Adrenal gland (tissue), 7 donors: ENCODE measurements around a stretch of chr9.

GRCh38 chr9:95127004-95127272, 190.6 kb downstream of the FANCC start:
- PRO-cap, 3 experiments = no peak in any of the 3 experiments
- RAMPAGE, long total RNA, 4 experiments = no peak in any of the 4 experiments
- RRBS = no CpG with 5 or more reads among the region's 5 CpGs

- PRO-cap, 3 experiments = peak in 2 of 3 experiments; most common plus-strand start chr9:95127727 (in 1); most common minus-strand start chr9:95127762 (in 2)
- RAMPAGE, long total RNA, 4 experiments = no peak in any of the 4 experiments
- RRBS = 0% methylated on average over 7 of the region's 31 CpGs
These were observed 190.0 kb downstream of the FANCC start for GRCh38 chr9:95127393-95128101.

DNA sequence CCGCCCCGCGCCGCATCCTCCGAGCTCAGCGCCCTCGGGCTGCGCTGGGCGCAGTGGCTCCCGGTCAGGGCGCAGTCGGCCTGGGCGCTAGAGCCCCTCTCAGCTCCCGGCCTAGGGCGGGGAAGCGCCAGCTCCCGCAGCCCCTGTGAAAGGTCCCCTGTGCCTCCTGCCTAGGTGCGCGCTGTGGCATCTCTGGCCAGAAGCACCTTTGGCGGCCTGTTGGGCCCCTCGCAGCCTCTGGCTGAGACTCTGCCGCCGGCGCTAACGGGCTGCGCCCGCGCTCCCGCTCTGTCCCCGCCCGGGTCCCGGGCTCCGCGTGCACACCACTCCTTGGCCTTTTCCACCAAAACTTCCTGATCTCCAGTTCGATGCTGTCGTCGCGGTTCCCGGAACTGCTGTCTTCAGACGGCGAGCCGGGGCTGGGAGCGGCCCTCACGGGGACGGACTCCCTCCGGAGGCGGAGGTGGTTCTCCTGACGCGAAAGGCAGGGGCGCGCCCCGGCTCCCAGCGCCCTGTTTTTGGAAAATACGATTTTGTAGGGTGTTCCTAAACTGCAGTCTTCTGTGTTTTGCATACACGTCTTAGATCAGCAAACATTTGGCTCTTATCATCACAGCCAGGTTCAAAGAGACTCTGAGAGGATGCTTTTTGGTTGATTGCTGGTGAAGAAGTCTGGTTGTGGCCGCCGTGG, 32.2 kb upstream of the FANCC start:
- PRO-cap, 3 experiments = no peak in any of the 3 experiments
- RAMPAGE, long total RNA, 4 experiments = no peak in any of the 4 experiments
- RRBS = 9% methylated on average over 37 of the region's 57 CpGs

DNA sequence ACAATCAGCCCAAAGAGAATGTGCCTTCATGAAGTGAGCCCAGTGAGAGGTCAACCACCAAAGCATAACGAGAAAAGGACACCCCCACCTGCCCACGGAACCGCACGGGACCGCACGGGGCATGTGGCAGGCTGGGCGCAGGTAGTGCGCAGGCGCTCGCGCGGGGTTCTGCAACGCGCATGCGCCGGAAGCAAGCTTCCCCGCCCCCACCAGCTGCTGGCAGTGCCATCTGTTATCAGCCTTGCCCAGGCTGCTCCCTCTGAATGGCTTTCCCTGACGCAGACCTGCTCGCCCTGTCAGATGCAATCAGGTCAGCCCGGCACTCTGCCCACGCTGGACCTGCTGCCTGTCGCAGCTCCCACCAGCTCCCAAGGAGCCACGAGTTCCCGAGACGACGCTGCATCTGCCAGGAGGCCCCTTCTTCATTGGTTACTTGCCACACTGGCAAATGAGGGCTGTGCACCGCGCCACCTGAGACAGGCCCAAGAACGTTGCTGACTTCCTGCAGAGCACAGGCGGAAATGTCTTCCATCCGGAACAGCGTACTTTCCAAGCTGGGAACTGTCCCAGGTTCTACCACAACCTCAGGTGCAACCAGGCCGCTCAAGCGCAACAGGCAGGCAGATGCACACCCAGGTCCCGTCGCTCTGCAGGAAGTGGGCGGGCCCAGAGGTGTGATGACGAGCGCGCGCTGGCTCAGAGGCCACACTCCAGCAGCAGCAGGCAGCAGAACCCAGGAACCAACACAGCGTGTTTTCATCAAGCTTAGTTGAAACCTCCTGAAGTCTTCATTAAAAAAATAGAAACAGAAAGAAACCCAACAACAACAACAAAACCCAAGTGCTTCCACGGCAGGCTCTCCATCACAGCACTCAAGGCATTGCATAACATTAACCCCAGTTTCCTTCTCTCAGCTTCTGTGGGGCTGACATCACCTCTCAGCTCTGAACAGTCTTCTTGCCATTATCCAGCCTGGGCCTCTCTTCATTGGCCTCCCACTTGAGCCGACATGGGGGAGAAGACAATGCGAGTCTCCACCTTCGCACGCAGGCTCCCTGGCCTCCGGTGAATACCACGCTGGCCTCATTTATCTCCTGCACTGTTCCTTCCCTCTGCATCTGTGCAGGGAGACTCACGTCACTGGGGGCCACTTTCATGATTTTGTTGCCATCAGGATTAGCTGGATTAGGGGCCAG, 14.7 kb downstream of the PTCH1 start:
- PRO-cap, 3 experiments = peak in 2 of 3 experiments; most common plus-strand start position 706 of the sequence (in 2)
- RAMPAGE, long total RNA, 4 experiments = no peak in any of the 4 experiments
- RRBS = no CpG with 5 or more reads among the region's 50 CpGs

DNA sequence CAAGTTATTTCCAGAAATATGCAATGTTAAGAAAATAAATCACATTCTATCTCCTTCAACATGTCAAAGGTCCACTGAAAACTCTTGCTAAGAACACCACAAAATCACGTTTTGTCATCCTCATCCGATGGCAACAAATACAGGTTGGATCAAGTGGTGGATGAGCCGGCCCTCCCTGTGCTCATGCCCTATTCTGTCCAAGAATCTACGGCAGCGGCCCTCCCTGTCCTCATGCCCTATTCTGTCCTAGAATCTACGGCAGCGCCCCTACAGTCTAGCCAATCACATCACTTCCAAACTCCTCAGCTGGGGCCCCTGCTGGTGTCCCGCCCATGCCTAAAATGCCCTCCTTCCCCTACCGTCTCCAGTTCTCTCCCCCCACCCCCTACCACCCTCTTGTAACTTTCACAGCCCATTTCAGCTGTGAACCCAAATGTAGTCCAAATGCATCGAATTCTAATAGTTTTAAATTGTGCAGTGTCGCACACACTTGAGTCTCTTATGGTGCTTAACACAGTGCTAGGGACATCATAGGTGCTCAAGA, 4.6 kb downstream of the PTCH1 start:
- PRO-cap, 3 experiments = no peak in any of the 3 experiments
- RAMPAGE, long total RNA, 4 experiments = no peak in any of the 4 experiments
- RRBS = no CpG with 5 or more reads among the region's 11 CpGs

- PRO-cap, 3 experiments = no peak in any of the 3 experiments
- RAMPAGE, long total RNA, 4 experiments = no peak in any of the 4 experiments
- RRBS = under 1% methylated on average over 50 of the region's 89 CpGs
These were observed 583 bp downstream of the PTCH1 start for GRCh38 chr9:95508382-95508984.

DNA sequence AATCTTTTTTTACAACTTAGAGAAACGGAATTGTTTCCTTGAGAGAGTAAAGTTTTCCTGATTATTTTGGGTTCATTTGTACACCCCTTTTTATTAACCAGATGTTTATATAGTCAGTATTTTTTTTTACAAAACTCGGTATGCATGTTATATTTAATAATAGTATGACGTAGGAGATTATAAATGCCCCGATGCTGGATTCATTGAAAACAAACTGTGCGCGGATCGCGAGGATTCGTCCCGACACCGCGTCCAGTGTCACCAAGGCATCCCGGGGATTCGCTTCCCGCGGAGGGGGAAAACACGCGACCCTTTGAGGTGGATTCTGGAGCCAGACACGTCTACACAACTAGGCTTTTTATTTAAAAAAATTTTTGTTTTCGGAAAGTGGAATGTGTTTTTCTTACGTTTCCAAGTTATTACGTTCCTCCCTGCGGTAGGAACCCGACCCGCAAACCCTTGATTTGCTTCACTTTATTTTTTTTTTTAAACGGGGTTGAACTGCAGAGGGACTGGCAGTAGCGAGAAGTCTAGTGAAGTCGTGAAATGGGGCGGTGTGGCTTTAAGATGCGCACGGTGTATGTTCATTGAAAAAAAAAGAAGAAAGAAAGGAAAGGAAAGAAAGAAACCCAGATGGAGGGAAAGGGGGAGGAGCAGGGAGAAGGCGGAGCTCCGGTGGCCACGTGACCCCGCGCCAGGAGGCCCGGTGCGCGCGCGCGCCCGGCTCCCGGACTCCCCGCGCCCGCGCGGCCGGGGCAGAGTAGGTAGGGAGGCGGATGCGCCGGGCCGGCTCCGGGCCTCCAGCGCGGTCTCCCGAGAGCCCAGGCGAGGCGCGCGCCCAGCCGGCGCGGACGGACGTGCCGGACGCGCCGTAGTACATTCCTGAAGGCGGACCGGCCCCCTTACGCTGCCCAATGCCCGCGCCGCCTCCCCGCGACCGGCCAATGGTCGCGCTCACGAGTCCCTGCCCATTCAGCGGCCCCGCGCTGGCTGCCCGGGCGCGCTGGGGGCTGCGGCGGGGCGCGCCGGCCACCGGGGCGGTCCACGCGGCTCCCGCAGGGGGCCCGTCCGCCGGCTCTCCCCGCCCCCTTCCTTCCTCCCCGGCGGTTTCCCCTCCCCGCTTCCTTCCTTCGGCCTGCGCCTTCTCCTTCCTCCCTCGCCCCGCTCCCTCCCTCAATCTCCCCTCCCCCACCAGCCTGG, 1.5 kb upstream of the PTCH1 start:
- PRO-cap, 3 experiments = peak in 3 of 3 experiments; most common plus-strand start position 732 of the sequence (in 3); most common minus-strand start position 535 of the sequence (in 3)
- RAMPAGE, long total RNA, 4 experiments = no peak in any of the 4 experiments
- RRBS = 2% methylated on average over 36 of the region's 110 CpGs

DNA sequence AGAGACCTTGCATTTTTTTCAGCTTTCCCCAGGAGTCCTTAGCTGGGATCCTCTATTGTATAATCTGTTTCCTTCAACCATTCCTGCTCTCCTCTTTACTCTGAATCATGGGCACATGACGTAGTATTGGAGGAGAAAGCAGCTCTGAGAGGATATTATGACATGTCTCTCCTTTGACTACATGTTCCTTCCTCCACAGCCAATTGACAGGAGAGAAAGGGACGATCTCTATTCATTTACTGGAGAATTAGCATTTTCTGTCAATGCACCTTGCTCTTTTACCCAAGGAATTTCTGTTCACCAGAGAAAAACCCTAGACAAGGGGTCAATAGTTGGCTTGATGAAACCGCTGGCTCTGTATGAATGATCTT, 118.4 kb upstream of the ERCC6L2 start:
- PRO-cap, 3 experiments = peak in 1 of 3 experiments; most common minus-strand start position 66 of the sequence (in 1)
- RAMPAGE, long total RNA, 4 experiments = no peak in any of the 4 experiments
- RRBS = no CpG with 5 or more reads among the region's 3 CpGs

DNA sequence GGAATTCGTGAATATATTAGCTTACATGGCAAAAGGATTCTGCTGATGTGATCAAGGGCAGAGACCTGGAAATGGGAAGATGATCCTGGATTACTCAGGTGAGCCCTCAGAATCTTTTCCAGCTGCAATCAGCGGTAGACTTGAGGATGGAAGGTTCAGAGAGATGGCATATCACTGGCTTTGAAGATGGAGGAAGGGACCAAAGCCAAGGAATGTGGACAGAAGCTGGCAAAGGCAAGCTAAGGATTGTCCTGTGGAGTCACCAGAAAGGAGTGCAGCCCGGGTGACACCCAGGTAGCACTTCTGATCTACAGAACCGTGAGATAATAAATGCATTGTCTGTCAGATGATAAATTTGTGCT, 1.0 kb upstream of the ERCC6L2 start:
- PRO-cap, 3 experiments = no peak in any of the 3 experiments
- RAMPAGE, long total RNA, 4 experiments = no peak in any of the 4 experiments
- RRBS = no CpG with 5 or more reads among the region's 4 CpGs

DNA sequence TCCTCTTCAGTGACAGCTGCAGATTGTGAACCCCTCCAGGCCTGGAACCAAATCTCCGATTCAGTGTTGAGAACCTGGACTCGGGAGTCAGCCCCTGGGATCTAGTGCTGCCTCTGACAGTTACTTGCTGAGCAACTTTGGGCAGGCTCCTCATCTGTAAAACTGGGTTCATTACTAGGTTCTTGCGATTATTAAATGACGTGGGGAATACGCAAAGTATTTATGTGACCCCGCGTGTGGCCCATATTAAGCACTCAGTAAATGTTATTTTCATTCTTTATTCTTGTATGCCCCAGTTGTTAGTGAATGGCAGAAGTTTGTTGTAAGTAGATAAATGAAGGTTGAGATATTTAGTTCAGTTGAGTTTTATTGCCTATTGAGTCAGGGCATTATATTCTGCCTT, 696 bp downstream of the ERCC6L2 start:
- PRO-cap, 3 experiments = peak in 1 of 3 experiments; most common minus-strand start position 164 of the sequence (in 1)
- RAMPAGE, long total RNA, 4 experiments = no peak in any of the 4 experiments
- RRBS = no CpG with 5 or more reads among the region's 7 CpGs

GRCh38 chr9:95879916-95880348, 4.4 kb downstream of the ERCC6L2 start:
- PRO-cap, 3 experiments = no peak in any of the 3 experiments
- RAMPAGE, long total RNA, 4 experiments = no peak in any of the 4 experiments
- RRBS = no CpG with 5 or more reads among the region's 1 CpG

GRCh38 chr9:95942043-95943085, 66.9 kb downstream of the ERCC6L2 start:
- PRO-cap, 3 experiments = no peak in any of the 3 experiments
- RAMPAGE, long total RNA, 4 experiments = no peak in any of the 4 experiments
- RRBS = no CpG with 5 or more reads among the region's 5 CpGs

GRCh38 chr9:96013944-96014484, 138.5 kb downstream of the ERCC6L2 start:
- PRO-cap, 3 experiments = peak in 1 of 3 experiments; most common plus-strand start chr9:96014260 (in 1)
- RAMPAGE, long total RNA, 4 experiments = no peak in any of the 4 experiments
- RRBS = no CpG with 5 or more reads among the region's 6 CpGs

DNA sequence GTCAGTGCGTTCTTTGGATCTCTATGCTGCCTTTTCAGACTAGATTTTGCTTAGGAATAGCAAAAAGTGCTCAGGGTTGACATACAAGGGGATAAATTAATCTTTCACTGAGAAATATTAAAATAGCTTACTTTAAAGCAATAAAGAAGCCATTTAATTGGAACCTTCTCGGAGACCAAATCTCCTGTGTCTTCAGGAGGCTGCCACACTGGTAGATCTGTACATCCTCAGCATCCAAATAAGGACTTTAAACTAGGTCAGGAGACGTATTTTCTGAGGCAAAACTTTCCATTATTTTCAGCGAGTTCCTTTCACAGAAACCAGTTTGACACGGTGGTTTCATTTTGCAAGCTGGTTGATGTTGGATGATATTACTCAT, 199.5 kb downstream of the ERCC6L2 start:
- PRO-cap, 3 experiments = no peak in any of the 3 experiments
- RAMPAGE, long total RNA, 4 experiments = no peak in any of the 4 experiments
- RRBS = no CpG with 5 or more reads among the region's 5 CpGs

- PRO-cap, 3 experiments = no peak in any of the 3 experiments
- RAMPAGE, long total RNA, 4 experiments = no peak in any of the 4 experiments
- RRBS = no CpG with 5 or more reads among the region's 2 CpGs
These were observed 6.2 kb downstream of the SLC35D2 start for GRCh38 chr9:96377251-96377710.

DNA sequence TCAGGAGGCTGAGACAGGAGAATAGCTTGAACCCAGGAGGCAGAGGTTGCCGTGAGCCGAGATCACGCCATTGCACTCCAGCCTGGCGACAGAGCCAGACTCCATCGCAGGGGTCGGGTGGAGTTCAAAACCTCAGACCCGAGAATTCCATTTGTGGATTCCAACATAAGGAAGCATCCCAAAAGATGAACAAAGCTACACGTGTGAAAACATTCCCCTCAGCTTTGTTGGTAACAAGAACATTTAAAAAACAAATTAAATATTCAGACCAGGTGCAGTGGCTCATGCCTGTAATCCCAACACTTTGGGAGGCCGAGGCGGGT, 9.4 kb upstream of the SLC35D2 start:
- PRO-cap, 3 experiments = peak in 3 of 3 experiments; most common plus-strand start position 137 of the sequence (in 3)
- RAMPAGE, long total RNA, 4 experiments = no peak in any of the 4 experiments
- RRBS = no CpG with 5 or more reads among the region's 10 CpGs

GRCh38 chr9:96793884-96794466, 16.1 kb upstream of the ZNF510 start:
- PRO-cap, 3 experiments = no peak in any of the 3 experiments
- RAMPAGE, long total RNA, 4 experiments = no peak in any of the 4 experiments
- RRBS = no CpG with 5 or more reads among the region's 5 CpGs

DNA sequence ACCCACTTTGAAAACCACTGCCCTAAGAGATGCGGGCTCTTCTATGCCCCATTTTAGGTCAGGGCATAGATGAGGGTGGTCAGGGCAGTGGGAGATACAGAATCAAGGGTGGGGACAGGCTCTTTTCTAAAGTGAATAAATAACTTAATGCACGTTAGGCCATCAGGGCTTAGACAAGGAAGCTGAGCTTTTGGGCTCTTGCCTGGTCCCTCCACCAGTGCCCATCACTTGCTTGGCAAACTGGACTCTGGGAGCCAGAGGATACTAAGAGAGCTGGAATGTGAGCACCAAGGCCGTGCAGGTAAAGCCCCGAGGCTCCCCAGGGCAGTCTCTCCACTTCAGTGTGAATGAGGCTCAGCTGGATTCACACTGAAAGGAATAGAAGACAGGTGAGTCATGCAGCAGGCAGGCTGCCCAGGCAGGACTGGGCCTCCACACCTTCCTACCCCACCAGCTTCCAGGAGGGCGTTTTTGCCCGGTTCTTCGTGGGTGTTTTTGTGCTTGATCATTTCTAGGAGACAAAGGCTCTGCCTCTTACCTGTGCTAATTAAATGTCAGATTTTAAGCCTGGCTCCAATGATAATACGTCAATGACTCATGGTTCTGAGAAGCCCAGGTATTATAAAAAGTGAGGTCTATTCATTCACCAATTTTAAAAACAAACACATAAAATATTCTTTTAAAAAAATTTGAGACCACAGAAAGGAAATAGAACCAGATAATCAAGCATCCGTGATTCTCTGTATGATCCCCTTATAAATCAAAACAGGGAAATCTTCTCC, 7.3 kb upstream of the CTSV start:
- PRO-cap, 3 experiments = no peak in any of the 3 experiments
- RAMPAGE, long total RNA, 4 experiments = no peak in any of the 4 experiments
- RRBS = no CpG with 5 or more reads among the region's 9 CpGs

DNA sequence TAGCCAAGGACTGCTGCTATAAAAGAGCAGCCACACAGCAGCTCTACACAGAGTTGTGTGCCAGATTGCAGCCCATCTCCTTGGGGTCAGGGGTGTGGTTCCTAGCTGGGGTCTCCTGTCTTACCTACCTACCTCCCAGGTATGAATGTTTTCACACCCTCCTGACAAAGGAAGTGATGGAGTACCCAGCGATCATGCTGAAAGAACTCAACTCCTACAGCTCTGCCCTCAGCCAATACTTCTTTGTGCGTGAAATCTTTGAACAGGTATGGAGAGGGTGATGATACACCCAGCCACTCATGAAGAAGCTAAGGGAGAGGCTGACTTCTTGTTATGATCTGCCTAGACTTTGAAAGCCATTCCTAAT, 20.4 kb downstream of the CCDC180 start:
- PRO-cap, 3 experiments = no peak in any of the 3 experiments
- RAMPAGE, long total RNA, 4 experiments = no peak in any of the 4 experiments
- RRBS = no CpG with 5 or more reads among the region's 2 CpGs

GRCh38 chr9:97591137-97591521, 42.0 kb downstream of the TSTD2 start:
- PRO-cap, 3 experiments = peak in 1 of 3 experiments; most common plus-strand start chr9:97591203 (in 1)
- RAMPAGE, long total RNA, 4 experiments = no peak in any of the 4 experiments
- RRBS = no CpG with 5 or more reads among the region's 6 CpGs